ENCODE measurements around the gene LUC7L2.

- PRO-cap, 3 experiments: no peak in any of the 3 experiments
- RAMPAGE, long total RNA: no peak
- RRBS, 2 experiments: no CpG with 5 or more reads among the region's 1 CpG
Observed at GRCh38 chr7:139342761-139342996, 1.5 kb downstream of the FMC1 start.

- PRO-cap, 3 experiments: no peak in any of the 3 experiments
- RAMPAGE, long total RNA: no peak
- RRBS, 2 experiments: 3% methylated on average over 5 of the region's 14 CpGs
Observed at GRCh38 chr7:139358531-139358933, 1.2 kb upstream of the LUC7L2 start.

GRCh38 chr7:139358934-139359564, 645 bp upstream of the LUC7L2 start:
- PRO-cap, 3 experiments: peak in 3 of 3 experiments; most common plus-strand start chr7:139359512 (in 3); most common minus-strand start chr7:139359376 (in 1)
- RAMPAGE, long total RNA: no peak
- RRBS, 2 experiments: under 1 to 3% methylated on average over 11 of the region's 52 CpGs

DNA sequence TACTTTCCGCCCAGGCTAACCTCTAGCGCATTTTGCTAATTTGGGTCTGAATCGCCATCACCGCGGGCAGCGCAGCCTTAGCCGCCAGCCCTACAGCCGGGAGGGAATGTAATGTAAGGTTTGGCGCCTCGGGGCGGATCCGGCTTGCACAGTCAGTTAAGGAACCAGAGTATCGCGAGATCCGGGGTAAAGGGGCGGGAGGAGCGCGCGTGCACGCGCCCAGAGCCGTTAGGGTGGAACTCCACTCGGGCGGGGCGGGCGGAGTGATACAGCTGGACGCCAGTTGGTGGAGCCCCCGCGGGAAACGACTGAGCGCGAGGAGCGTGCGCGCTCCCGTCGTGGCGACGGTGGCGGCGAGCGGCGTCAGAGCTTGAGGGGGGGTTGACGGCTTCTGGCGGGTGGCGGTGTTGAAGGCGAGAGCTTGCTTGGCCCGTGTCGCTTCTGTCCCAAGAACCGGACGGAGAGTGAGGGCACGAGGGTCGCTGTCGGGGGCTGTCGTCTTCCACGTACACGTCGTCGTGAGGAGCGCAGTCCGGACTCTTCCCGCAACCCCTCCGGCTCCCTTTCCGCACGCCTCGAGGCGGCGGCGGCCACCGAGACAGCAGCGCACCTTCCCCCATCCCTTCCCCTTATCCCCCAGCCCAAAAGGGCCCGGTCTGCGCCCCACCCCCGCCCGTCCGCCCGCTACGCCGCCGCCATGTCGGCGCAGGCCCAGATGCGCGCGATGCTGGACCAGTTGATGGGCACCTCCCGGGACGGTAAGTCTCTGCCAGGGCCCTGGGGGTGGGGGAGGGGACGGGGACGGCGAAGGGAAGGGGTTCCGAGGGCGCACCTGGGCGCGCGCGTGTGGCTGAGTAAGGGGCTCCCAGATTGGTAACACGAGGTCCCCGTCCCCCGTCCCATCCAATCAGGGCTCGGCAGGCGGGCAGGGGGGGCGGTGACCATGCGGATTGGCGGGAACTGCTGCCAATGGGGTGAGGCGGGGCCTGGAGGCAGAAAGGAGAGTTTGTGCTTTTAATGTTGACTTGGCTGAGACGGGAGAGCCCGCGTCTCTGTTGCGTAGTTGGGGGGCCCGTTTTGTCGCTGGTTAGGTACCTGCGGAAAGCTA, at the start of gene LUC7L2:
LUC7L2 (plus strand) TSS at position 330 of the 1,108 bp plus-strand sequence.
- PRO-cap, 3 experiments: peak in 3 of 3 experiments; most common plus-strand start position 1,017 of the sequence (in 3); most common minus-strand start position 110 of the sequence (in 1)
- RAMPAGE, long total RNA: no peak
- RRBS, 2 experiments: 2% methylated on average over 35 to 36 of the region's 112 CpGs

- PRO-cap, 3 experiments: no peak in any of the 3 experiments
- RAMPAGE, long total RNA: no peak
- RRBS, 2 experiments: no CpG with 5 or more reads among the region's 1 CpG
Observed at GRCh38 chr7:139371480-139371739, 11.7 kb downstream of the LUC7L2 start.

GRCh38 chr7:139379047-139379392, 19.3 kb downstream of the LUC7L2 start:
- PRO-cap, 3 experiments: no peak in any of the 3 experiments
- RAMPAGE, long total RNA: no peak
- RRBS, 2 experiments: no CpG with 5 or more reads among the region's 3 CpGs

GRCh38 chr7:139393577-139394372, 34.1 kb downstream of the LUC7L2 start:
- PRO-cap, 3 experiments: no peak in any of the 3 experiments
- RAMPAGE, long total RNA: no peak
- RRBS, 2 experiments: no CpG with 5 or more reads among the region's 3 CpGs

GRCh38 chr7:139406888-139407560, 47.3 kb downstream of the LUC7L2 start:
- PRO-cap, 3 experiments: no peak in any of the 3 experiments
- RAMPAGE, long total RNA: no peak
- RRBS, 2 experiments: no CpG with 5 or more reads among the region's 6 CpGs

DNA sequence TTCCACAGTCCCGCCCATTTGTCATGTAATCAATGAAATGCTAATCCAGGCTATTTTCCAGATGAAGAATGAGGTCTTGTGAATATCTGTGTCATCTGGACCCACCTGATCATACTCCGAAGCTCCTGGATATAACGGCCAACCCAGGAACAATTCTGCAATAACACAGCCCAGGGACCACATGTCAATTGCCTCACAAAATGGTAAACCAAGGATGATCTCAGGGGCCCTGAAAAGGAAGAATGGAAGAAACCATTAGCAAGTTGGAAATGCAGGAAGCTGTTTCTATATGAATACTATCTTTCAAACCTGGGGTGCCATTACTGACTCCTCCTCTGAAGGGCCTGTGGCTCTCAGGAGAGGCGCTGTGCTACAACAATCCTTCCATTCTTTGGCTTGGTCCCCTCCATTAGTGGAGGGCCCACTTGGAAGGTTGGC, 108.0 kb downstream of the CLEC2L start:
- PRO-cap, 3 experiments: no peak in any of the 3 experiments
- RAMPAGE, long total RNA: no peak
- RRBS, 2 experiments: no CpG with 5 or more reads among the region's 4 CpGs

- PRO-cap, 3 experiments: no peak in any of the 3 experiments
- RAMPAGE, long total RNA: no peak
- RRBS, 2 experiments: no CpG with 5 or more reads among the region's 9 CpGs
Observed at GRCh38 chr7:139637138-139637680, 113.7 kb downstream of the CLEC2L start.

GRCh38 chr7:139651128-139651675, 126.6 kb downstream of the HIPK2 start:
- PRO-cap, 3 experiments: no peak in any of the 3 experiments
- RAMPAGE, long total RNA: no peak
- RRBS, 2 experiments: no CpG with 5 or more reads among the region's 7 CpGs

GRCh38 chr7:139680624-139681356, 97.0 kb downstream of the HIPK2 start:
- PRO-cap, 3 experiments: peak in 2 of 3 experiments; most common plus-strand start chr7:139681060 (in 2); most common minus-strand start chr7:139680920 (in 1)
- RAMPAGE, long total RNA: no peak
- RRBS, 2 experiments: no CpG with 5 or more reads among the region's 11 CpGs

DNA sequence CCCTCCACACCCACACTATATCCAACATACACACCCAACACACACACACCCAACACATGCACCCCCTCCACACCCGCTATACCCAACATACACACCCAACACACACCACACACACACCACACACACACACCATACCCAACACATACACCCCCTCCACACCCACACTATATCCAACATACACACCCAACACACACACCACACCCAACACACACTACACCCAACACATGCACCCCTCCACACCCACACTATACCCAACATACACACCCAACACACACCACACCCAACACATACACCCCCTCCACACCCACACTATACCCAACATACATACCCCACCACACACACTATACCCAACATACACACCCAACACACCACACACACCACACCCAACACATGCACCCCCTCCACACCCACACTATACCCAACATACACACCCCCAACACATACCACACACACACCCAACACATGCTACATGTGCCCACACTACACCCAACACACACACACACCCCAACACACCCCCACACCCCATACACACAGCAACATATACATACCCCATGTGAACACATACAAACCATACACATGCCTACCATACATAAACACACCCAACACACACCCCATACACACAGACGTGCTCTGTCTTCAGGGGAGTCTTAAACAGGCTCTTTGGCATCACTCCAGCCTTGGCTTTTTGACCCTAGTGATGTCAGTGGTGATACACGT, 73.6 kb downstream of the HIPK2 start:
- PRO-cap, 3 experiments: no peak in any of the 3 experiments
- RAMPAGE, long total RNA: no peak
- RRBS, 2 experiments: no CpG with 5 or more reads among the region's 3 CpGs

DNA sequence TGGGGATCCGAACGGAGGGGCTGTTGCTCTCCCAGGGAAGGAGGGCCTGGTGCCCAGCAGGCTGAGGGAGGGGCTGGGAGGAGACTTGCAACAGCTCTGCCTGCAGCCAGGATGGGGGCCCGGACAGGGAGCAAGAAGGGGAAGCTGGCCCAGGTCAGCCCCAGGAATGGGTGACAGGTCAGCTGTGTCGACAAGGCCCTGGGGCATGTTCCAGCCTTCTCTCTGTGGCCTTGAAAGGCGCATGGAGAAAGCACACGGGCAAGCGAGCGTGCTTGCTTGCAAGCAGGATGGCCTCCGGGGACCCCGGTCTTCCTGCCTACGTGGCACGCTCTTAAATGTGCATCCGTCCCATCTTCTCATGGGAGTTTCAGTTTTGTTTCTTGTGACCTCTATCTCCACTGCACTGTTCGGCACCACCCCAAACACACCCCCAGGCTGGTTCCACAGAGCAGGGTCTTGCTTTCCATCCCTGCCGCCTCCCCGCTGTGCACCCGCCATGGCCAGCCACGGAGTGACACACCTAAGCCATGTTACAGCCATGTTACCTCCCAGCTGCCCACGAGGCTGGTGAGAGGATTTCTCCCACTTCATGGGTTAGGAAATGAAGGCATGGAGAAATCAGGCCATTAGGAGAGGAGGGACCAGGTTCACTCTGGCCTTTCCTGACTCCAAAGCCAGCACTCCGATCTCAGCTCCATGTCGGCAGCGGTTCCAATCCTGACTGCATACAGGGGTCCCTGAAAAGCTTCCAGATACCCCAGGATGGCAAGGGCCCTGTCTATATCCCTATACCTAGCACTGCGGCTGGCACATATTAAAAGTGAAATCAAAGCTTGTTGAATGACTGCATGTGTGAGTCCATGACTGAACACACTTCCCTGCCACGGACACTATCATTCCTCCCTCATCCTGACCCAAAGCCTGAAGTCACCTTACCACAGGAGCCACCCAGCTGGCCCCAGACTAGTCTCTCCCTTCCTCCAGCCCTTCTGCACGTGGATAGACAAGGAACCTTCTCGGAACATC, 63.1 kb downstream of the HIPK2 start:
- PRO-cap, 3 experiments: no peak in any of the 3 experiments
- RAMPAGE, long total RNA: no peak
- RRBS, 2 experiments: no CpG with 5 or more reads among the region's 26 CpGs

- PRO-cap, 3 experiments: no peak in any of the 3 experiments
- RAMPAGE, long total RNA: no peak
- RRBS, 2 experiments: no CpG with 5 or more reads among the region's 16 CpGs
Observed at GRCh38 chr7:139718413-139719397, 59.1 kb downstream of the HIPK2 start.

GRCh38 chr7:139719922-139721235, 57.4 kb downstream of the HIPK2 start:
- PRO-cap, 3 experiments: peak in 1 of 3 experiments; most common plus-strand start chr7:139721016 (in 1)
- RAMPAGE, long total RNA: no peak
- RRBS, 2 experiments: no CpG with 5 or more reads among the region's 20 CpGs

DNA sequence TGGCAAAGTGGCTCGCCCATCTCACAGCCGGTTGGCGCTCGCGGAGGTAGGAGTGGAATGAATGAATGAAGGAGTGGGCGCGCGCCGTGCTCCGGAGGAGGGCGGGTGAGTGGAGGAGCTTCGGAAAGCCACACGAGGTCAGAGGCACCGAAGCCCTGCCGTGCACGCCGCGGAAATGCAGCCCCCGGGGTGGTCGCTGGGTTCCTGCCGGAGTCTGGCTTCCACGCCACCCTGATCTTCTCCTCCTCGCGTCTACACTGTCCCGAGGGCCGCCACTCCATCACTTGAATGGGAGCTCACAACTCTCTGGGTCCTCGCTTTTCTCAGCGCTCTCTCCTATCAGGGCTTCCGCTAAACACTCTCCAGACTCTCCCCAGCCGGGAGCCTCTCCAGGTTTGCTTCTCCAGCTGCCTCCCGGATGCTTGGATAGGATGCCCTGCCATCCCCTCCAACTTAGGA, 657 bp upstream of the HIPK2 start:
- PRO-cap, 3 experiments: peak in 2 of 3 experiments; most common plus-strand start position 141 of the sequence (in 1); most common minus-strand start position 23 of the sequence (in 1)
- RAMPAGE, long total RNA: no peak
- RRBS, 2 experiments: 1 to 2% methylated on average over 17 of the region's 31 CpGs

- PRO-cap, 3 experiments: no peak in any of the 3 experiments
- RAMPAGE, long total RNA: no peak
- RRBS, 2 experiments: no CpG with 5 or more reads among the region's 5 CpGs
Observed at GRCh38 chr7:139888035-139888975, 59.2 kb downstream of the TBXAS1 start.

DNA sequence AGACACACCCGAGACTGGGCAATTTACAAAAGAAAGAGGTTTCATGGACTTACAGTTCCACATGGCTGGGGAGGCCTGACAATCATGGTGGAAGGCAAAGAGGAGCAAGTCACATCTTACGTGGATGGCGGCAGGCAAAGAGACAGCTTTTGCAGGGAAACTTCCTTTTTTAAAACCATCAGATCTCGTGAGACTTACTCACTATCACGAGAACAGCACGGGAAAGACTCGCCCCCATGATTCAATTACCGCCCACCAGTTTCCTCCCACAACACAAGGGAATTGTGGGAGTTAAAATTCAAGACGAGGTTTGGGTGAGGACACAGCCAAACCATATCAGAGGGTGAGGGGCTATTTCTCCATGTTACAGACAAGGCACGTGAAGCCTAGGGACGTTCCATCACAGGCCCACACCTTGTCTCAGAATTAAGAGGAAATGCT, 85.5 kb downstream of the PARP12 start:
- PRO-cap, 3 experiments: no peak in any of the 3 experiments
- RAMPAGE, long total RNA: no peak
- RRBS, 2 experiments: no CpG with 5 or more reads among the region's 11 CpGs

DNA sequence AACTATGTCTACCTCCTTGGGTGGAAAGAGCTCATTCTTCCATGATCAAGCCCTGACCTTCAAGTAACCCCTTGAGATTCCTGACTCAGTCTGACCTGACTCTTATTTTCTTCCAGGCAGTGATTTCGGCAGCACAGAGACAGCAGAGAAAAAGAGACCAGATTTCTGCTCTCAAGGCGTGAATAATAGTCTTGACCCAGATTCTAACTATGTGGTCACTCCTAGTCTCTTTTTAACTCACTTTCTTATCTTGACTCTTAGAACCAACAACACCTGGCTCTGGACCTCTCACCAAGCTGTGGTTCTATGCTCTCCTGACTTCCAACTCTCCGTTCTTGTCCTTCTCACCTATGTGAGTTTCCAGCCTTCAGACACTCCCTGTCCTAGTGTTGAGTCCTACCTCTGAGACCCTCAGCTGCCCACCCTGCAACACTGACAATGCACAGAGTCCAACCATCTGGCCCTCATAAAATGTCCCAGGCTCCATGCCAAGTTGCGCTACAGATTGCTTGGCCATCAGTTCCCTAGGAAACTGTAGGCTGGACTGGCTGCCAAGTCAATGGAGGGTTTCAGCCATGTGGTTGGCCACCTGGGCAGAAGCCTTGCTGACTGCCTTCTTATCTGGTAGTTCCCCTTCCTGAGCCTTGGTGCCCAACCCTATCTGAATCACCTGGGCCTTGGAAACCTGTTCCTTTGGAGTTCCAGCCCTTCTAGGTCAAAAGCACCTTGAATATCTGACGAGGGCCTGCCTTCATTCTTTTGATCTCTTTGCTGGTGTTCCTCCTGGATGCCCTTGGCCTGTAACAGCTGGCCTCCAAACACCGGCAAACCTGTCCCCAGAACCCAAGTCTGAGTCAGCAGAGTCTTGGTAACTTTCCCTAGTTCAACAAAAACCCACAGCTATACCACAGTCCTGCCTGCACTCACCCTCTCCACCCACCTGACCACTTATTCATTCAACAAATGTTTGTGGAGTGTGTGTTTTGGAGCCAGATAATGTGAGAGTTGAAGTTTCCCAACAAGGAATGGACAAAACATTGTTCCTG, 37.2 kb upstream of the KDM7A start:
- PRO-cap, 3 experiments: no peak in any of the 3 experiments
- RAMPAGE, long total RNA: no peak
- RRBS, 2 experiments: no CpG with 5 or more reads among the region's 6 CpGs